M059J (cell line): Measurements from ENCODE around the genes GIPC3, CACTIN and PIP5K1C.

DNA sequence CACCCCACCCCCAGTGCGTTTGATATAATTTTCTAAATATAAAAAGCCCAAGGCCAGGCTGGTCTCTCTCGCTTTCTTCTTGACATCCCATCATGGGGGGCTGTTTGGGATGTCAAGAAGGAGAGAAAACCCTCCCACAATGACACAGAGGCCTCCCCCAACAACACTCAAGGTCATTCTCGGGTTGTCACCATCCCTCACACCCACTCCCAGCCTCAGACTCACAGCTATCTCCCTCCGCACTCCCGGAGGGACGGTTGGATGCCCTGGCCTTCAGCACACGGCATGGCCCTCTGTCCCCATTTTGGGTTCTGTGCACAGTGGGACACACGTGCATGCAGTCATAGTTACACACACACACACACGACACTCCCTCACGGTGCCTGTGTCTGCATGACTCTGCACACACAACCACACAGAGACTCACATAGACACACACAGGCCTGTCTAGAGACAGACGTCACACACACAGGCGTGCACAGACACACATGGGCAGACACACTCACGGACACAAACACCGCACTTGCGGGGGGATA, 4.8 kb upstream of the NFIC start:
- RAMPAGE, long total RNA = no peak

DNA sequence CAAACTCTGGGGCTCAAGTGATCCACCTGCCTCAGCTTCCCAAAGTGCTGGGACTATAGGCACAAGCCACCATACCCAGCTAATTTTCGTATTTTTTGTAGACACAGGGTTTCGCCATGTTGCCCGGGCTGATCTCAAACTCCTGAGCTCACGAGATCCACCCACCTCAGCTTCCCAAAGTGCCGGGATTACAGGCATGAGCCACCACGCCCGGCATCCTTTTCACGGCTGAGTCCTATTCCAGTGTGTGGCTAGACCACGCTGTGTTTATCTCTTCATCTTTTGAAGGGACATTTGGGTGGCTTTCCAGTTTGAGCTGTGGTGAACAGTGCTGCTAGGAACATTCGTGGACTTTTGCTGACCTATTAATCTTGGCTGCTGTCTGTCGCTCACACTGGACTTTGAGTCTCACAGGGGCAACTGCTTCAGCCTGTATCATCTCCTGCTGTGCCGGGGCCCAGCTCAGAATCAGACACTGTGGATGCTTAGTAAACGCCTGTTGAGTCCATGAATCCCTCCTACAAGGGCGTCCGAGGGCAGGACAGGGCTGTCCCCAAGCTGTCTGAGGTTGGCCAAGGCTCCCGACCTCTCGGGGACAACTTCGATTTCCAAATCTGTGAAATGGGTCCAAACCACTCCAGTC, 48.6 kb downstream of the SMIM24 start:
- RAMPAGE, long total RNA = no peak

- RAMPAGE, long total RNA = no peak
Observed at GRCh38 chr19:3458251-3458531, 22.1 kb downstream of the SMIM24 start.

GRCh38 chr19:3462459-3463321, 17.6 kb downstream of the SMIM24 start:
- RAMPAGE, long total RNA = no peak

DNA sequence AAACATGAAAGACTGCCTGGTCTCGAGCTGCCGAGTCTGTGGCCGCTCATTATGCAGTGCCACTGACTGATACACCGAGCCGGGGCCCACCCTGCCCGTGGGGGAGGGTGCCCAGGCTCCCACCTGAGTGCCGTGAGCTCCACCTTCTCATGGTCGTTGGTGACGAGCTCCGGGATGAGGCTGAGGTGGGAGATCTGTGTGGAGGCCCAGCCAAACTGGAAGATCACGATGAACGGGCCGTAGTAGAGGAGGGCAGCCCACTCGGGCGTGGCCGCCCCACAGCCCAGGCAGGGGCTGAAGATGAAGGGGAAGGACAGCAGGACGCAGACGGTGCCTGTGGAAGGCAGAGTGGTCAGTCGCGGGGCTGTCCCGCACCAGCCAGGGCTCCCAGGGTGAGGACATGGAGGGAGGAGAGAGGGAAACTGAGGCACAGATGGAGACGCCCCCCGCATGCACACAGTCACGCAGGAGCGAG, 6.5 kb downstream of the MFSD12 start:
- RAMPAGE, long total RNA = no peak

DNA sequence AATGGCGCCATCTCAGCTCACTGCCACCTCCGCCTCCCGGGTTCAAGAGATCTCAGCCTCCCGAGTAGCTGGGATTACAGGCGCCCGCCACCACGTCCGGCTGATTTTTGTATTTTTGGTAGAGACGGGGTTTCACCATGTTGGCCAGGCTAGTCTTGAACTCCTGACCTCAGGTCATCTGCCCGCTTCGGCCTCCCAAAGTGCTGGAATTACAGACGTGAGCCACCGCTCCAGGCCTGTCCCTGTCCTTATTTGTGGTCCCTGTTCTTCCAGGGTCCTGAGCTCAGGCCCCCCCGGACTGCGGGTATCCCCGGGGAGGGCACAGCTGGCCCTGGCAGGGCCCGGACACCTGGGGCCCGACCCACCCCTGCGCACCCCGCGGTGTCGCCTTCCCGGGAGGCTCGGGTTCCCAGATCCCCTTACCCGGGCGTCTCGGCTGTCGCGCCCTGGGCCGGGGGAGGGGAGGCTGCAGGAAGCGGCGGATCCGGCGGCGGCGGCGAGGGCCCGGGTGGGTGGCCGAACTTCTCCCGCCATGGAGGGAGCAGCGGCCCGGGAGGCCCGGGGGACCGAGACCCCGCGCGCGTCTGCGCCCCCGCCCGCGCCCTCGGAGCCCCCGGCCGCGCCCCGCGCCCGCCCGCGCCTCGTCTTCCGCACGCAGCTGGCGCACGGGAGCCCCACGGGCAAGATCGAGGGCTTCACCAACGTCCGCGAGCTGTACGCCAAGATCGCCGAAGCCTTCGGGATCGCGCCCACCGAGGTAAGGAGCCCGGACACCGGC, at the start of gene GIPC3:
Gene GIPC3 (plus strand): TSS at position 413 of the 778 bp plus-strand sequence.
- RAMPAGE, long total RNA = no peak

DNA sequence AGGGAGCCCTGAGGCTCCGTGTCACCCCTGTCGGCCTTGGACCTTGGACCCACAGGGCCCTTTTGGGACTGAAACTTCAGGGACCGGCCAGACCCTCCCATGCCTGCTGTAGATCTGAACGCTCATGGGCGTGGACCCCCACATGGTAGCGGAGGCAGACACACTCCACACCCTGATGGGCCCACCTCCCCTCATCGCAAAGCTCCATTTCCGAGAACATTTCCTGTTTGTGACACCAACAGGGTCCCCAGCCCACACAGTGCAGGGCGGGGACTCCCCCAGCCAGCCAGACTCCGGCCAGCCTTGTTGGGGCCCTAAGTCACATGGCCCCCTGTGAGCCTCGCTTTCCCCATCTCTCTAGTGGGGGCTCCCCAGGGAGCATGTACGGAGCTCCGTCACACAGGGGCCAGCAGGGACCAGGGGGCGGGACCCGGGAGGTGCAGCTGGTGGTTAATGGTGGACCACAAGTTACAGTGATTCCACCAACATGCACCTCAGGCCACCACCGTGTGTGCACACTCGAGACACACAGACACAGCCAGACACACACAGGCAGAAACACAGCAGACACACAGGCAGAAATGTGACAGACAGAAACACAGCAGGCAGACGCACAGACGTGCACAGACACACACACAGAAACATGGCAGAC, 1.7 kb downstream of the TBXA2R start:
- RAMPAGE, long total RNA = no peak

DNA sequence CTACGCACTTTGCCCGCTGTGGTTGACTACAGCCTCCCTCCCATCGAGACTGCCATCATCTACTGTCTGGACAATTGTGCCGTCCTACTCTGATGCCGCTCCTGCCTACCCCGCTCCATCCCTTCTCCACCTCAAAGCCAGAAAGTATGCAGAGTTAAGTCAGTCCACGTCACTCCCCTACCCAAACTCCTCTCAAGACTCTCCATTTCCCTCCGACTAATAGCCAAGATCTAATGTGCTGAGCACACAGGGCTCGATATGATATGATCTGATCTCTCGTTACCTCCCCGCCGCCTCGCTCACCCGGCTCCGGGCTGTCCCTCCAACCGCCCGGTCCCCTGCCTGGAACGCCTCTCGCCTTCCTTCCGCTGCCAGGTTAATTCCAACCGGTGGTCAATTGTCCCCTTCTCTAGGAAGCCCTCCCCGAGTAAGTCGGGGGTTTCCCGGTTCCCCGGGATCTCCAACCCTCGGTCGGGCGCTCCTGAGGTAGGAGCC, 475 bp downstream of the CACTIN start:
- RAMPAGE, long total RNA = no peak

- RAMPAGE, long total RNA = no peak
Observed at GRCh38 chr19:3626563-3627363, at the start of gene CACTIN. CACTIN (minus strand) TSS chr19:3626790.

GRCh38 chr19:3644006-3644575, 17.5 kb upstream of the CACTIN start:
- RAMPAGE, long total RNA = no peak

DNA sequence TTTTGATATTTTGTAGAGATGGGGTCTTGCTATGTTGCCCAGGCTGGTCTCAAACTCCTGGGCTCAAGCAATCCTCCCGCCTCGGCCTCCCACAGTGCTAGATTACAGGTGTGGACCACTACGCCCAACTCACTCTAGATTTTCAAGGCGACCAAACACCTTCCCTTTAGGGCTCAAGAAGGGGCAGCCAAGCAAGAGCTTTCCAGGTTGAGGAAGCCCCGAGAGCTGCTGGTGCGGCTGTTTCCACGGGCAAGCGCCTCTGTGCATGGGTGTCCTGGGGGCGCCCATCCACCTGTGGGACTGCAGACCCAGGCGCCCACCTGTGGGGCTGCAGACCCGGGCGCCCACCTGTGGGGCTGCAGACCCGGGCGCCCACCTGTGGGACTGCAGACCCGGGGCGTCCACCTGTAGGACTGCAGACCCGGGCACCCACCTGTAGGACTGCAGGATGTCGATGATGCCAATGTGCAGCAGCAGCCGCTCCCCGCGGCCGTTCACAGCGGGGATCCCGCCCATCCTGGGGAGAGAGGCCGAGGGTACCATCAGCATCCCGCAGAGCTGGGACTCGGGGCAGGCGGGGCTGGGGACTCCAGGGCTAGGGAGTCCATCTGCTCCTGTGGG, 21.7 kb upstream of the CACTIN start:
- RAMPAGE, long total RNA = no peak

DNA sequence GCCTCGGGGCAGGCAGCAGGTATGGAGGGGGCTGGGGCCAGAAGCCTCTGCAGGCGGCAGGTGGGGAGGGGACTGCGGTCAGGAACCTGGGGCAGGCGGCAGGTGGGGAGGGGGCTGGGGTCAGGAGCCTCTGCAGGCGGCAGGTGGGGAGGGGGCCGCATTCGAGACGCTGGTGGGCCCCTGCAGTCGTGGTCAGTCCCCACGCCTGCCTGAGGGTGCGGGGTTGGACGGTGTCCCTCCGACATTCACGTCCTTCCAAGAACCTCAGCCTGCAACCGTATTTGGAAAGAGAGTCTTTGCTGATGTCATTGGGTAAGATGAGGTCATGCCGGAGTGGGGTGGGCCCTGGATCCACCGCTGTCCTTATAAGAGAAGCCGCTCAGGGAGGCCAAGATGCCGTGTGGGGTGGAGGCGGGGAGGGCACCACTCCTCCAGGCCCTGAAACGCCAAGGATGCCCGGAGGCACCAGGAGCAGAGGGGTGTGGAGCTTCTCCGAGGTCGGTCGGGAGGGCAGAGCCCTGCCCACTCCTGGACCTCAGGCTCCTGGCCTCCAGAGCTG, 30.2 kb downstream of the PIP5K1C start:
- RAMPAGE, long total RNA = no peak

- RAMPAGE, long total RNA = no peak
Observed at GRCh38 chr19:3699815-3701147, at the start of gene PIP5K1C. PIP5K1C (minus strand) TSS chr19:3700468.

GRCh38 chr19:3783728-3784158, 2.4 kb downstream of the MATK start:
- RAMPAGE, long total RNA = no peak

GRCh38 chr19:3828176-3828937, 40.5 kb downstream of the ZFR2 start:
- RAMPAGE, long total RNA = no peak

DNA sequence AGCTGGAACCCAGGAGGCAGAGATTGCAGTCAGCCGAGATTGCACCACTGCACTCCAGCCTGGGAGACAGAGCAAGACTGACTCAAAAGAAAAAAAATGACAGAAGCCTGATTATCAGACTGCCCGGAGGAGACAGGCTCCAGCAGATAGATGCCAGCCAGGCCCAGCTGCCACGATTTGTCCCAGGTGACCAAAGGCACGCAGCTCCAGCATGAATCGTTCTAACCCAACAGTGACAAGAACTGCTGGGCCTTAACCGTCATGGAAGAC, 5.8 kb upstream of the NMRK2 start:
- RAMPAGE, long total RNA = no peak

- RAMPAGE, long total RNA = no peak
Observed at GRCh38 chr19:3953948-3954706, 16.8 kb downstream of the DAPK3 start.

DNA sequence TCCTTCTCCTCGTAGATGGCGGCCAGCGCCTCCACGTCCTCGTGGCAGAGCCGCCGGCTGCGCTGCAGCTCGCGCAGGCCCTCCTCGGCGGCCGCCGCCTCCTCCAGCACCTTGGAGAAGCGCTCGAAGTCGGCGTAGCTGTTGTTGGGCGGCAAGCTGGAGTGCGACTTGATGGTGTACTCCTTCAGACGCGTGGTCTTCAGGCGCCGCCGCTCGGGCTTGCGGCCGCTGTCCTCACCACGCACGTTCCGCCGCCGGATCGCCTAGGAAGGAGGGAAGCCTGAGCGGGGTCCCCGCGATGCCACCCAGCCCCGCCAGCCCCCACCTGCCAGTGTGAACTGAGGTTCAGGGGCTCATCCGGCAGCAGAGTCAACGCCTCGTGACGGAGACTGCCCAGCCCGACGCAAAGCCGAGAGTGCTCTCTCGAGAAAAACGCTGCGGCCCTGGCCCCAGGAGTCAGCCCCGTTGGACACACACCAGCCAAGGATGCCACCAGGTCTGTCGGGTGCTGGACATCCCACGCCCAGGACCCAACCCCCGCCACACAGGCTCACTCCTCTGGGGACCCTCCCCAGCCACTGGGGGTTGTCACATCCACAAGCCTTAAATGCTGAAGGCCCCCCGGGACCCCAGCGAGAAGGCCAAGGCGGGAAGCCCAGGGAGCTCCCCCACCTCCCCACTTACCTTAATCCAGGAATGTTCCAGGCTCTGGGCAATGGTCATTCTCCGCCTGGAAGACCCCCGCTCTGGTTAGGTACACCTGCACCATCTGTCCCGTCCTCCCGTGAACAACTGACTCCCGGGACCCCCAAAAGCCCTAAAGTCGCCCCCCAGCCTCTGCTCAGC, 11.3 kb downstream of the DAPK3 start:
- RAMPAGE, long total RNA = no peak

GRCh38 chr19:3987308-3987669, 2.0 kb upstream of the EEF2 start:
- RAMPAGE, long total RNA = no peak

- RAMPAGE, long total RNA = no peak
Observed at GRCh38 chr19:4015710-4016165, 8.2 kb downstream of the PIAS4 start.